ENCODE measurements around a stretch of chr15.

DNA sequence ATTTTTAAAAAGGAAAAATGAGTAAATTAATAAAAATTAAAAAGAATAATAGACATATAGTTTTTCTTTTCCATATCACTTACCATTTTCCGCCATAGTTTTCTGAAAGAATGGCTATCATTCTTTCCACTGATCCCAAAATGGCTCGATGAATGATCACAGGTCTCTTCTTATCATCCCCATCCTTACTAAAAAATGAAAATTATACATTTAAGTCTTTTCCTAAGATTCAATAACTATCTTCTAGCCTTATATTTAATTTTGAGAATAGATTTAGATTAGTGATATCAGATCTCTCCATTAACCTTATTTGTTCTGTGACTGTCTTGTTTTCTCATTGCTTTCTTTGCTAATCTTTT lies 9.4 kb upstream of the TM2D3 start:
- PRO-cap = no peak
- RAMPAGE, long total RNA, 3 experiments = no peak in any of the 3 experiments